Peripheral blood mononuclear cell (primary cell): ENCODE data around the genes IL1RN and PSD4.

DNA sequence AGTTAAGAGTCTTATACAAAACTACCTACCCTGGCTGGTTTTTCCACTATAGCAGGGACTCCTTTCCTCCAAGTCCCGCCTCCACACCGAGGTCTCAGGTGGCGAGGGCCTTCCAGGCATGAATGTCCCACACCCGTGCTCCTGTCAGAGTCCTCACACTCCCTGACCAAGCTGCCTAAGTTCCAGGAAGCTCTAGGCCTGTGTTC, 293.2 kb downstream of the BCL2L11 start:
- PRO-cap, 8 experiments, result no peak in any of the 8 experiments

- PRO-cap, 8 experiments, result peak in 1 of 8 experiments; most common plus-strand start chr2:111697756 (in 1)
Observed at GRCh38 chr2:111697598-111698160, 186.3 kb downstream of the ANAPC1 start.

GRCh38 chr2:111898176-111898392, 323 bp upstream of the MERTK start:
- PRO-cap, 8 experiments, result peak in 3 of 8 experiments; most common minus-strand start chr2:111898320 (in 3)

- PRO-cap, 8 experiments, result no peak in any of the 8 experiments
Observed at GRCh38 chr2:111900918-111901414, 2.6 kb downstream of the MERTK start.

- PRO-cap, 8 experiments, result no peak in any of the 8 experiments
Observed at GRCh38 chr2:112012364-112012887, 42.6 kb upstream of the TMEM87B start.

DNA sequence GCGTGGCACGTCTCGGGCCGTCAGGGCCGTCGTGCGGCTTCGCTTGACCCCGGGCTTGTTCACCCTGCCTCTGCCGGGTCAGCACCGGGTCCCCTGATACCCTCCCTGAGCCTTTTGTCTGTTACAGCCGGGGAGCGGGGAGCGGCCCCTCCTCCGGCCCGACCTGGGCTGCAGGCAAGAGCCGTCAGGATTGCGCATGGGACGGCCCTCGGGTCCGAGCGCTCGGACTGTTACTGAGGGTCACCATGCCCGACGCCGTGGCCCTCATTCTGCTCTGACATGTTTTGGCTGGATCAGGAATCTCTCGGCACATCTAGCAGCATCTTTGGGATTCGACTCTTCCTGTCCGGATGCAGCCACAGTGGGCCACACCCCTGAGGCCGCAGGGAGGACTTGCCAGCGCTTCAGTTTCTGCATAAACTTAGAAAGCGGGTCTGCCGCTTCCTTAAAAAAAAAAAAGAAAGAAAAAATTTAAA, 749 bp downstream of the TMEM87B start:
- PRO-cap, 8 experiments, result peak in 2 of 8 experiments; most common minus-strand start position 344 of the sequence (in 2)

GRCh38 chr2:112065486-112065705, 10.3 kb downstream of the TMEM87B start:
- PRO-cap, 8 experiments, result no peak in any of the 8 experiments

- PRO-cap, 8 experiments, result no peak in any of the 8 experiments
Observed at GRCh38 chr2:112139355-112139697, 1.1 kb downstream of the FBLN7 start.

DNA sequence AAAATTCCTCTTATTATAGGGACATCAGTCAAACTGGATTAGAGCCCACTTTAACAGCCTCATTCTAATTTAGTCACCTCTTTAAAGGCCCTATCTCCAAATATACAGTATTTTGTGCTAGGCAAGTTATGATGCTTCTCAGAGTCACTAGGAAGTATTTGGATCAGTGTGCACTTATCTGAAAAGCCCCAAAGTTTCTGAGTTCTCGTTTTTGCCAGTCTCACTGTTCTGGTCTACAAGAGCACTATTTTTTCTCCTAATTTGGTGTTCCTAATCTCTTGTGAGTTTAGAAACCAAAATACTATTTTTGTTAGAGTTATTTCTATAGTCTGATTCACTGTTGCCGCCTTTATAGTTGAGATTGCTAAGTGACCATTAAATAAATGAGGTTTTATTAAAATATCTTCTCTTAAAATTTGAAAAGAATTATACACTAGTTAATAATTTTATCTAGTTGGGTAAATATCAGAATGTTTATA, 29.2 kb downstream of the ZC3H6 start:
- PRO-cap, 8 experiments, result no peak in any of the 8 experiments

GRCh38 chr2:112311485-112311964, 36.1 kb downstream of the ZC3H6 start:
- PRO-cap, 8 experiments, result no peak in any of the 8 experiments

DNA sequence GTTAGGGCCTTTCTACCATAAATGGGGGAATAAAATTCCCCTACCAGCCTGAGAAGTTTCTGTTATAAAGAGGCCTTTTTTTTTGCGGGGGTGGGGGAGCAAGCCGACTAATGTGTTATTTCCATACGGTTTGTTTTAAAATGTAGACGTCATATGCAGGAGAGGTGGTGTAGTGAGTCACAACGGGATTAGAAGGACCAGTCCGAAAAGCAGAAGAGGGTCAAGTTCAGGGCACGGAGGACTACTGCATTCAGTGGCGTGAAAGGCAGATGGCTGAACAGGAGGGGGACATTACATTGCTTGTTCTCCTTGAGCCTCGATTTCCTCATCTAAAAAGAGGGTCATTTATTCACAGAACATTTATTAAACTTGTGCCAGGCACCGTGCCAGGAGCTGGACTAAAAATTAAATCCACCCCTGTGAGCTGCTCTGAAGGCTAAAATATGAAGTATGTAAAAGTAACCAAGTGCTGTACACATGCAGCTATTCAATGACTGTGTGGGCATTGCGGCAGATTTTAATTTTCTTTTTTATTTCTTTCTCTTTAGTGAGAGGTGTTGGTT, 23.7 kb downstream of the IL1B start:
- PRO-cap, 8 experiments, result no peak in any of the 8 experiments

DNA sequence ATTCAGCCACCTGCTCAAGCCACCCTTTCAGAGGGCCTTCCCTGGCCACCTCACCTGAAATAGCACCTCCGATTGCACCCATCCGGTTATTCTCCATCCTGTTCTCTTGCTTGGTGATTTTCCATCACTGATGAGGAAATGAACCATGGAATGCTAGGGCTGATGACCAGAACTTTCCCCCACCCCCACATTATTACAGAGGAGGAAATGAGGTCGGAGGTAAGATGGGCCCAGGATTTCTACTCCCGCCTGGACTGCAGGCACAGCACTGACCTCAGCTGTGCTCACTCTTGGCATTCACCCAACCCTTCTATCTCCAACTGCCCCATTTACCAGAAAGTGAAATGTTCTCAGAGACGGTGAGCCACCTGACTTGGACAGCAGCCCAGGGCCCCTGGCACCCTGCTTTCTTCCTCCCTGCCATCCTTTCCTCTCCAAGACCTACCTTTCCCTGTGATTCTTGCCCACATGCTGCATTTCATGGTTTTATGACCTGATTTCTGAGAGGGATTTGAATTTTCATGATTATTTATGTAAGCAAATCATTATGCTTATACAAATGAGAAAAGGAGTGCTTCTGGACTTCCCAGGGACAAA, 12.3 kb downstream of the IL1B start:
- PRO-cap, 8 experiments, result no peak in any of the 8 experiments

- PRO-cap, 8 experiments, result peak in 3 of 8 experiments; most common plus-strand start chr2:112839782 (in 2); most common minus-strand start chr2:112839744 (in 2)
Observed at GRCh38 chr2:112839540-112839852, 2.9 kb upstream of the IL1B start.

- PRO-cap, 8 experiments, result no peak in any of the 8 experiments
Observed at GRCh38 chr2:112924772-112925345, 13.9 kb downstream of the IL37 start.

GRCh38 chr2:113126795-113127729, at the start of gene IL1RN:
Gene IL1RN, plus strand, starts transcription at chr2:113127598.
- PRO-cap, 8 experiments, result peak in 7 of 8 experiments; most common plus-strand start chr2:113127598 (in 7); most common minus-strand start chr2:113127357 (in 4)

- PRO-cap, 8 experiments, result no peak in any of the 8 experiments
Observed at GRCh38 chr2:113128239-113129113, 1.1 kb downstream of the IL1RN start.

DNA sequence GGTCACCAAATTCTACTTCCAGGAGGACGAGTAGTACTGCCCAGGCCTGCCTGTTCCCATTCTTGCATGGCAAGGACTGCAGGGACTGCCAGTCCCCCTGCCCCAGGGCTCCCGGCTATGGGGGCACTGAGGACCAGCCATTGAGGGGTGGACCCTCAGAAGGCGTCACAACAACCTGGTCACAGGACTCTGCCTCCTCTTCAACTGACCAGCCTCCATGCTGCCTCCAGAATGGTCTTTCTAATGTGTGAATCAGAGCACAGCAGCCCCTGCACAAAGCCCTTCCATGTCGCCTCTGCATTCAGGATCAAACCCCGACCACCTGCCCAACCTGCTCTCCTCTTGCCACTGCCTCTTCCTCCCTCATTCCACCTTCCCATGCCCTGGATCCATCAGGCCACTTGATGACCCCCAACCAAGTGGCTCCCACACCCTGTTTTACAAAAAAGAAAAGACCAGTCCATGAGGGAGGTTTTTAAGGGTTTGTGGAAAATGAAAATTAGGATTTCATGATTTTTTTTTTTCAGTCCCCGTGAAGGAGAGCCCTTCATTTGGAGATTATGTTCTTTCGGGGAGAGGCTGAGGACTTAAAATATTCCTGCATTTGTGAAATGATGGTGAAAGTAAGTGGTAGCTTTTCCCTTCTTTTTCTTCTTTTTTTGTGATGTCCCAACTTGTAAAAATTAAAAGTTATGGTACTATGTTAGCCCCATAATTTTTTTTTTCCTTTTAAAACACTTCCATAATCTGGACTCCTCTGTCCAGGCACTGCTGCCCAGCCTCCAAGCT, 5.6 kb downstream of the IL1RN start:
- PRO-cap, 8 experiments, result no peak in any of the 8 experiments

DNA sequence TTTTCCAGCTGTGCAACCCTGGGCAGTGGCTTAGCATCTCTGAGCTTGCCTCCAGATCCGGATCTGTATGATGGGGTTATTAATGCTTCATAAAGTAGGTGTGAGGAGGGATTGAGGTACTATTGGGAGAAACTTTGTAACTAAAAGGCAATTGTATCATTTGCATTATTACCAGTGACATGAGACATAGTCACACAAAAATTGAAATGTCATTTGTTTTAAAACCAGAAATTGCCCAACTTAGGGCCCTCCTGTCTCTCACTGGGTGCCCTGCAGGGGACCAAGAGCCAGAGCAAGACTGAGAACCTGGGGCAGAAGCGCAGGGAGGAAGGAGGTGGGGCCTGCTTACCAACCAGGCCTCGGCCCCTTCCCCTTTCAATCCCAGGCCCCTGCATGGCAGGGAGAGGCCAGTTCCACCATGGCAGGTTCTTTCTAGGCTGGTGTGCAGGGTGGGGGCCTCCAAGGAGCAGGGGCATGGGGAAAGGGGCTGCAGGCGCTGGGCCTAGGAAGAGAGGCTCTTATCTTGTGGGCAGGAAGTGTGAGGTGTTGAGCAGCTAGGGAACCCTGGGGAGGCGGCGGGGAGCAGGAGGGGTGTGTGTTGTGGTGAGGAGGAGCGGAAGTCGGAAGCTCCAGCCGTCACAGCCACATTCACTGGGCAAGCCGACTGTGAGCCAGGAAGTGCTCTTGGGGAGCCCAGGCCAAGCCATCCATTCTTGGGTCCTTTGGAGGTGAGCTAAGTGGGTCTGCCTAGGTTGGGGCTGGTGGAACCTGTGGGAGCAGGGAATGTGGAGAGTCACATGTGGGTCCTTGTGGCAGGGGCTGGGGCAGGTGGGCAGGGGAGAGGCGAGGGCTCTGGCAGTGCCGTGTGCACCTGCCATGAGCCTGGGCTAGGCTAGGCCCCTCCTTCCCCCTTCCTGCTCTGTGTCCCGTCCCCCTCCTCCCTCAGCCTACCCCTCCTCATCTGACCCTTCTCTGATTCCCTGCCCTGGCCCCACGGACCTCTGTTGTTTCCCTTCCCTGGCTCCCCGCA, at the start of gene PSD4:
Gene PSD4, plus strand, starts transcription at position 645 of the 1,030 bp plus-strand sequence.
- PRO-cap, 8 experiments, result peak in 7 of 8 experiments; most common plus-strand start position 710 of the sequence (in 6); most common minus-strand start position 520 of the sequence (in 2)

DNA sequence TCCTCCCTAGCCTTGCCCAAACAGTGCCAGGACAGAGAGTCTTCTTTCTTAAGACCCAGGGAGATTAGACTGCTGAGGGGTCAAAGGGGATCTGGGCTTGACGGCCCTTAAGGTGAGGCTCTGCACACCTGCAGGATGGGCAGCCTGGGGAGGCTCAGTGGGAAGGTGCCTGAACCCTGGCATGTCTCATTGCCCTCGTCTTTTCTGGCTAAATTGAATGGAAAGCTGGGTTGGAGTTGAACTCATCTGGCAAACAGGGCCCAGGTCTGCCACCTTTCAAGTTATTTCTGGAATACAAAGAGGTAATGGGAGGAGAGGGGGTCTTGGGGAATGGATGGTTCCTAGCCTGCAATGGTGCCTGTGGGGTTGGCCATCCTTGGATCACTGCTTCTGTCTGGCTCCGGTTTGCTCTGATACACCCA, 45.2 kb downstream of the PSD4 start:
- PRO-cap, 8 experiments, result no peak in any of the 8 experiments

GRCh38 chr2:113265427-113266676, 12.9 kb downstream of the PAX8 start:
- PRO-cap, 8 experiments, result no peak in any of the 8 experiments